ENCODE data around the genes PLXNA4, EXOC4, SLC35B4 and TMEM140.

DNA sequence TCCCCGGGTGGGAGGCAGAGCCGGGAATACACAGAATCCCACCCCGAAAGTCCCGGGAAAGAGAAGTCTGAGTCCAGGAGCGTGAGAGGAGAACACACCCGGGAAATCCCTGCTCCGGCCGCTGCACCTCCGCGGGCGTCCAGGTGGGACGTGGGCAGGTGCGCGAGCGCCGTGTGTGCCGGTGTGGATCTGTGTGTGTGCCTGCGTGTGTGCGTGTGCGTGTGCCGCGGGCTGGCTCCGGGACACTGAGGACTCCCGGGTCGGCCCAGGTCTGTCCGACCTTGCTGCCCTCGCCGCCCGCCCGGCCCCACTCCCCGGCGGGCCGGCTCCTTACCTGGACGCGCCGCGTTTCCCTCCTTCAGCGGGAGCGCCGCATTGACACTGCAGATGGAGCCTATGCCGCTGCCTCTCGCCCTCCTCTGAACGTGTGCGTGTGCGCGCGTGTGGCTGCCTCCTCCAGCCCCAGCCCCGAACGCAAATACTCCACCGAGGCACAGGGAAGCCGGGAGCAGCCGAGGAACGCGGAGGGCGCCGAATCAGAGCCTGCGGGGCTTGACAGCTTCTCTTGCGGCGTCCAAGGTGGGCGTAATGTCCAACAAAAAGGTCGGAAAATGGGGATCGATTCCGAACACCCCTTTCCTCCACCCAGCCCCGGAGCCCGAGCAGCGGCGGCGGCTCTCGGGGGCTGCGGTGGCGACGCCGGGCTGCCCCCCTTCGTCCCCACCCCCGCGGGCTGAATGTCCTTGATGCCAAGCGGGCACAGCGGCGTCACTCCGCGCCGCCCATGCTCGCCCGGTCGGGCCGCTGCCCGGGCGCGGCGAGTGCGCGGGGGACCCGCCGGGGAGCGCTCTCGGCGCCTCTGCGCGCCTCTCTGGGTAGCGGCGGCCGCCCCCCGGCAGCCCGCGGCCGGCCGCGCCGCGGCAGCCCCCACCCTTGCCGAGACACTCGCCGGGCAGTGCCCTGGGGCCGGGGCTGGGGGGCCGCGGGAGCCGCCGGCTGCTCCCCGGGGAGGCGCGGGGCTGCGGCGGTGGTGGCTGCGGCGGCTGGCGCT is at the start of gene PLXNA4:
TSS of gene PLXNA4 (minus strand) at position 383 of the 1,051 bp plus-strand sequence.
- RAMPAGE, long total RNA = no peak
- RRBS = 1% methylated on average over 72 of the region's 126 CpGs

GRCh38 chr7:132614407-132615203 is 38.3 kb upstream of the PLXNA4 start:
- RAMPAGE, long total RNA = no peak
- RRBS = 15% methylated on average over 3 of the region's 23 CpGs

DNA sequence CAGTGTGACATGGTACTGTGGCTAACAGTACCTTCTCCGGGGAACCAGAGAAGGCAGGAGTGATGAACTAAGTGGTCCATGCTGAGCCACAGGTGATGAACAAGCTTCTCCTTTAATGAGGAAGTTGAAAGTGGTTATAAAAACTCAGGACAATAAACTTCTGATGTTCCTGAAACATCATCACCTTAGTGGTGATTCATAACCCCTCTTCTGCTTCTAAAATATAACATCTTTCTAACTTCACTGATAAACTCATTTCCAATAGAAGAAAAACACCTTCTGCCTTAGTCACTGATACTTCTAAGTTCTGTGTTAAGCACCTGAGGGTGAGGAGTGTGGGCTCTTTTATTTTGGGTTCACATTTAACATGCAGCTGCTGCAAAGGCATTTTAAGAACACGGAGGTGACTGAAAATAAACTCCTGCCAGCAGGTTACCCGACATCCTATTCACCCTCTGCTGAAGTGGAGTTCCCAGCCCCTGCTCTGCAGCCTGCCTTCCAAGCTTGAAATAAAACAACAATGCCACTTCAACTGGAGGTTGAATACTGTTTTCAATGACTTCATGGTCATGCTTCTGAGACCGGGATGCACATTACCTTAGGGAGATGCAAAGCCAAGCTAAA is 202.8 kb upstream of the PLXNA4 start:
- RAMPAGE, long total RNA = no peak
- RRBS = no CpG with 5 or more reads among the region's 4 CpGs

- RAMPAGE, long total RNA = start-site peak on the plus strand at chr7:133253077-133253099, 462 and 1,444 reads in 2 replicates
- RRBS = no CpG with 5 or more reads among the region's 25 CpGs
These were observed at the start of gene EXOC4 for GRCh38 chr7:133252695-133253512. TSS of gene EXOC4 (plus strand) at chr7:133253078.

GRCh38 chr7:133377218-133377672 is 124.4 kb downstream of the EXOC4 start:
- RAMPAGE, long total RNA = no peak

DNA sequence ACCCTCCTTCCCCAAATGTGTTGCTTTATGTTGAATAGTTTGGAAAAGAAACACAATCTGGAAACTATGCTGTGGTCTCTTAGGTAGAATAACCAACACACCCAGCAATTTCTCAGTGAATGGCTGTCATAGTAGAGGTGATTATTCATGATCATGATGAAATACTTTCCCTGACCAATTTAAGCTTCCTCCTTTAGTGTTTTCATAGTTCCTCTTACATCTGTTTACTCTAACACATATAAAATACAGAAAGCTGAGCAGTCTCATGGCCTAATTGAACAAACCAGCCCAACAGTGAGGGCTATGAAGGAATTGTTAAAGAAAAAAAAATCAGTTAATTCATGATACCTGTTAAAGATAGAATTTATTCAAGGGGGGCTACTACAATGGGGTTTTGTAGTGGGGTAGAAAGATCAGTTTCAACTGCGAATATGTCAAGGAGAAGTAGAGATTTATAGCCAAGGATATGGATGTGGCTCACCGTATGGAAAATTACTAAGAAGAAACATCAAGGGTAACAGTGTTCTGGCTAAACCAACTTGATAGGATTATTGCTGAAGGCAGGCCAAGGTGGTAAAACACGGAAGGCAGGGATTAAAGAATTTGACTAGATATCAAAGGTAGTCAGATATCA is 436.2 kb downstream of the EXOC4 start:
- RAMPAGE, long total RNA = no peak
- RRBS = no CpG with 5 or more reads among the region's 3 CpGs

GRCh38 chr7:134026220-134026978 is 100.7 kb upstream of the LRGUK start:
- RAMPAGE, long total RNA = no peak
- RRBS = no CpG with 5 or more reads among the region's 5 CpGs

DNA sequence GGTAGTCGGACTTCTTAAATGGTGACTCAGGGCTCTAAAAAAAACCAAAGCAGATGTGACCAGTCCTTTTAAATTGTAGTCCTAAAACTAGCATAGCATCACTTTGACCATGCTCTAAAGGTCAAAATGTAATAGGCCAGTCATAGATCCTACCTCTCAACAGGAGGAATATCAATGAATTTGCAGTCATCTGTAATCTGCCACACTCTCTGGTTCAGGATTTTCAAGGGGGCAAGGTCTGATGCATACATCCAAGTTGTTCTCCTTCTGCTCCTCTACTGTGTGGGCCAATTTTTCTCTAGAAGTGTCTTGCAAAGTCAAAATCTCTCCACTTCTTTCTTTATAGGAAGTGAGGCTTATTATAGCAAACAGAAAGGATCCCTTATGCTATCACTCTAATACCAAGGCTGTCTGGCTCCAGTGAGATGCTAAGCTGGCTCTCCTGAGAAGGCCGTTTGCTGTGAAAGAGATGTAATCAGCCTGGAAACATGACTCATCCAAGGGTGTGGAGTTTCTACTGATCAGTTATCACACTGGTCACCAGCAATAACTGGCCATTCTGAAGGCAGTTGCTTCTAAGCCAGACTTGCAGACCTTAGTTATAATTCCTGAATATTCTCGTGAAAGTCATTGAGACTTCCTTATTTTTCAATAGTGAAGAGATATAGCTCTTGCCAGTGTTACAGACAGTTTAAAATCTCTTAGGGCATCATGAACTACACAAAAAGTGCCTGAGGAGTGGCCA is 43.3 kb upstream of the LRGUK start:
- RAMPAGE, long total RNA = no peak
- RRBS = no CpG with 5 or more reads among the region's 3 CpGs

DNA sequence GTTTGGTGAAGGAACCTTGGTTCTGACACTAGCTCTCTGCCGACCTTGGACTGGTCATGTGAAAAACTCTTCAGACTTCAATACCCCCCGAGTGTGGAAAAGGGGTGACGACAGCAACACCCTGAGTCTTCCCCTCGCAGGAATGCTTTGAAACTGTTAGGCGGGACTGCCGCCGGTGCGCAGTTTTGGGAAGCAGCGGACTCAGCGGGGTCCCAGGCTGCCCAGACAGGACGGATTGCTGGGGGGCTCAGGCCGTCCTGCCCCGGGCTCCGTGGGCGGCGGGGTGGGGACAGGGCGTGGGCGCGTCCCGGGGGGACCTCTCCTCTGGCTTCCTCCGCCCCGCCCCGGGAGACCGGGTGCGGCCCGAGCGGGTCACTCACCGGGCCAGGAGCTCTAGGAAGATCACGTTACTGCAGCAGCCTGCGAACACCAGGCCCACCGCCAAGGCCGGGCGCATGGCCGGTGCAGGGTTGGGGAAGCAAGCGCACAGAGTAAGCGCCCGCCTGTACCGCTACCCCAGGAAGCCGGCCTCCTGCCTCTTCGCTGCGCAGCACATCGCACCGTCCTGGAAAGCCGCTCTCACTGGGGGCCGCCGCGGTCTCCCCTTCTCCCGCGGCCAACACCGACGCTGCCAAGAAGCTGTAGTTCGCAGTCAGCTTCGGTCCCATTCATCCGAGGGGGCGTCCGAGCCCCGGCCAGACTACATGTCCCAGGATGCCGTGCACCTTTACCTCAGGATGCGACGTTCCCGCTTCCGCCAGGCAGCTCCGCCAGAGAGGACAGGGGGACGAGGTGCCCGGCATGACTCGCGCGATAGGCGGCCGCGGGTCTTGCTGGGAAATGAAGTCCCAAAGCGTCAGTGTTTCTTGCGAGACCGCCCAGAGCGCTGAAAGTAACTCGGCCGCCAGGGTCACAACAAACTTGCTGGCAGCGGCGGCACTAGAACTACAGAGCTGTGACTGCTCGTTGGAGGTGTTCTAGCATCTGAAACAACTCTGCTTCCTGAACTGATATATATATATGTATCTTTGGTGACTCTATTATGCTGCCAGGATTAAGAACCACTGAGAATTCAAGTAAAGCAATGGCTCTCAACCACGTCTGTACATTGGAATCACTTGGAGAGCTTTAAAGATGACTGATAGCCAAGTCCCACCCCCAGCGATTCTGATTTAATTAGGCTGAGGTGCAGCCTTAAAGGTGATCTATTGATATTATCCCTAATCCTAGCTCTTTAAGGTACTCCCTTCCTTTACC is at the start of gene SLC35B4:
TSS of gene SLC35B4 (minus strand) at position 636 of the 1,257 bp plus-strand sequence.
- RAMPAGE, long total RNA = start-site peak on the minus strand centred at position 631 of the sequence, 112 bp wide, 600 and 217 reads in 2 replicates
- RRBS = under 1% methylated on average over 27 of the region's 82 CpGs

- RAMPAGE, long total RNA = no peak
- RRBS = no CpG with 5 or more reads among the region's 8 CpGs
These were observed 5.2 kb downstream of the CALD1 start for GRCh38 chr7:134784396-134785311.

DNA sequence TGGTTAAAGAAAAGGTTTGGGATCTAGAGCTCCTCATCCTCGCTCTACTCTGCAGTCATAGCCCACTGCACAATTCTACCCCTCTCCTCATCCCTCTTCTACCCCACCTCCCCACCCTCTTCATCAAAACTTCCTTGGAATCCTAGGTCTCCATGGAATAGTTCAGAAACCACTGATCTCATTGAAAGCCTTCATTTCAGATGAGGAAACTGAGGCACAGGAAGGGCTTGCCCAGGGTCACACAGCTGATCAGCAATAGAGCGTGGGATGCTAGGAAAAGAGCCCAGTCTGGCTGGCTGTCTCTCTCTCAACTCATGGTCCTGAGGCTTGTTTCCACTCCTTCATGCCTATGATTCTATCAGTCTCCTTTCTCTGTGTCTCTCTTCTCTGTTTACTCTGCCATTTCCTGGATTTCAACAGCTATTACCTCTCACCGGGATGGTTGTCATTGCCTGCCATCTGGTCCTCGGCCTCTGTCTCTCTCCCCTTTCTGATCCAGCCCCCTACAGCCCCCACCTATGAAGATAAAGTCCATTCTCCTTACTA is 93.5 kb upstream of the AGBL3 start:
- RAMPAGE, long total RNA = no peak
- RRBS = no CpG with 5 or more reads among the region's 4 CpGs

DNA sequence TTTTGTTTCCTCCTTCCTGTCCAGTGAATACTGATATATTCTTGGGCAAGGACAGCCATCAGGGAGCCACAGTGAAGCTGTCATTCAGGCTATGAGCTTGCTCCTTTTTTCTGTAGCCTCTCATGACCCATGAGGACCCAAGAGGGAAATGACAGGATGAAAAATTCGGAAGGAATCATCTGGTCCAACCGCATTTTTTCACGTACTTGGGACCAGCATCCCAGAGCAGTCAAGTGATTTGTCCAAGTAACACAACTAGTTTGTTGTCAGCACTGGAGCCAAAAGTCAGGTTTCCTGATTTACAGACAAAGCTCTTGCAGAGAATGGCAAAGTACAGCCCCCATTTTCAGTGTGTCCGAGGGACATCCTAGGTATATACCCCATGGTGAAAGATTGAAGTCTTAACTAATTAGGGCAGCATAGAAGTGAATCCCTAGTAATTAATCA is 47.1 kb upstream of the AGBL3 start:
- RAMPAGE, long total RNA = no peak
- RRBS = no CpG with 5 or more reads among the region's 4 CpGs

DNA sequence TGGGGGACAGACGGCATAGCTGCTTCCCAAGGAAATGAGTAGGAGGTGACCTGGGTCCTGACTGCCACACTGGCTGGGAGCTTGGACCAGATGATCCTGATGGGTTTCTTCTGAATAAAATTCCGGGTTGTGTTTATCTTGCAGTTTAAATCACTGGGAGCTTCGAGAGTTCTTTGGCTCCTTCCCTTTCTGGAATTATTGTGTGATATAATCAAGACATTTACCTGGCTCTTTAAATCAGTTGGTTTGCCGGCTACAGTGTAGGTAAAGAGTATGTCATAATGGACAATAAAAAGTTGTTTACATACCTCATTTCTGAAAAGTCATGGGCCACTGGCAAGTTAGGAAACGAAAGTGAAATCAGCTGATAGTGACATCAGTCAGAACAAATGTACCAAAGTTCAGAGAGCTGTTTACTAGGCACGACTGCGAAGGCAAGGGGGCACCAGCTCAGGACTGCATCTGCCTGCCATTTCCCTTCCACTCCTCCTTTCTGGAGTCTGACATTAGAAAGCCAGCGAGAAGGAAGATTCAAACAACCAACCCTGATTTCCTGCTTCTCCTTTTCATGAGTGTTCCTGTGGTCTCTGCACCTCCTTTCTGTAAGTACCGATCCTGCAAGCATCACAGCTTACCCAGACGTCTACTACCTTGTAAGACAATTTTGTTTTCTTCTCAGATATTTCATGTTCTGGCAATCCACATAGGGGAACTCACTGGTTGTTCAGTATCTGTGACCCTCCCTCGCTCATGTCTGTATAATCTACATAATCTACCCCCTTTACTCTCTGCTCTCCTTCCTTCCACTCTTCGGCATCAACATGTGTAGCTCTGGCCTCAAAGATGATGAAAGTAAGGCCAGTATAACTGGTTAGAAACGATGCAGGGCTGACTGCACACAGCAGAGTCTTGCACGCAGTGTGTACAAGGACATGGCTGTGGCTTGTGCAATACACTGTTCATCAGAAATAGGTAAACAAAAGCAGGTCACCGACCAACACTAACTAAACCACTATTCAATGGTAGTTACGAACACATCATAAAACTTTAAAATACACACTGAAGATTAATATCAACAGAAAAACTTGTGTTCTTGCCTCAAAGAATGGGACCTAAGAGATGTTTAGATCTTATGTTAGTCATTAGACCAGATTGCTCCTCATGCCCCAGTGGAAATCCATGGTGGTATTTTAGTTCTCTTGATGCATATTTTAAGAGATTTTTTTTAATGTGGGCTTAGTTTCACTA is at the start of gene TMEM140:
TSS of gene TMEM140 (plus strand) at position 404 of the 1,248 bp plus-strand sequence.
- RAMPAGE, long total RNA = no peak
- RRBS = no CpG with 5 or more reads among the region's 16 CpGs

GRCh38 chr7:135160807-135161348 is 9.6 kb downstream of the CYREN start:
- RAMPAGE, long total RNA = no peak
- RRBS = no CpG with 5 or more reads among the region's 7 CpGs

DNA sequence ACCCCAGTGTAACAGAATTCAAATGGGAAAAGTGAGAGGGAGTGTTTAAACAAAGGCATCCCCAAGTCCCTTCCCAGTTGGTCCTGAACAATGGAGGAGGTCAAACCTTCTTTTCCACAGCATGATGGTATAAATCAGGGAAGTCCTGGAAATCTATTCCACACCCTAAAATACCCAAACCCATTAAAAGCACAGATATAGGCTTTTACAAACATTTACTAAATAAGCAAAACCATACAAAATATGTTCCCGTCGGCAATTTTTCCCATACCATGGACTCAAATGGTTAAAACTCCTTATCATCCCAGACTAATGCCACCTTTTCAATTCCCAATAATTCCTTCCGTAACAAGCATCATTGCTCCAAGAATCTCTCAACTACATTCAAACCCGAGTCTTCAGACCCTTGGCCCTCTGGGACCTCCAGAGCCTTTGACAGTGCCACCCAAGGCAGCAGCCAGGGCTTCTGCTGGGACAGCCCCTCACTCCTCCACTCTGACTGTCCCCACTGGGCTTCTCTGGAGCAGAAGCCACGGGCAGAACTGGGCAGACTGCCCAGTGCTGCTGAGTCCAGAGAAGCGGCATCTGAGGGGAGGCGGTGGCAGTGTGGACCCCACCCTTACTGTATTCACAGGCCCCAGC is 9.0 kb downstream of the CYREN start:
- RAMPAGE, long total RNA = no peak
- RRBS = no CpG with 5 or more reads among the region's 7 CpGs

DNA sequence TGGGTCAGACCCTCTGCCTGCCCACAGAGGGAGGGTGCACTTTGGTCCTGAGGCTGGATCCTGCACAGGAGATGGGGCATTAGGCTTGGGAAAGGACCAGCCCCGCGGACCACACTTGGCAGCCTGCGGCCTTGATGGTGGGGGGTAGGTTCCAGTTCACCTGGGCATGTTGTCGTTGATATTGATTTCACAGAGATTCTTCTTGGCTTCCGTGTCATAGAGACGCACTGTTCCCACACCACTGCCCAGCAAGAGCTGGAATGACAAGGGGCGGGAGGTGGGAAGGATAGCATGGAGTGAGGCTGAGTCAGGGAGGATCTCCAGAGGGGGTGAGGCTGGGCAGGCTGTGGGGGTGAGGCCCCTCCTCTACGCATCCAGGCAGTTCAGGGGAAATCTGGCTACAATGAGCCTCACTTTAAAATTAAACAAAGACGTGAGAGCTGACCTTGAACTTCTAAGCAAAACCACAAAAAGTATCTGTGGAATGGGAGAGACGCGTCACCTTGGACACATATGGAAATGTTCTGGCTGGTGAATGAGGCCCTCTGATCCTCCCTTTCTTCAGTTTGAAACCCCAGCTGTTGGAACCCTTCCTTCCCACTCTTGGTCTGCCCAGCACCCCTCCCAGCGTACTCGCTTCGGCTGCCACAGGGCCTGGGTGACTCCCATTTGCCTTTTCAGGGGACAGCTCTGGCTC is 17.8 kb downstream of the WDR91 start:
- RAMPAGE, long total RNA = no peak
- RRBS = no CpG with 5 or more reads among the region's 14 CpGs

GRCh38 chr7:135205656-135206477 is 5.5 kb downstream of the WDR91 start:
- RAMPAGE, long total RNA = no peak
- RRBS = no CpG with 5 or more reads among the region's 13 CpGs

- RAMPAGE, long total RNA = no peak
- RRBS = no CpG with 5 or more reads among the region's 7 CpGs
These were observed 8.0 kb downstream of the CNOT4 start for GRCh38 chr7:135501532-135502683.

DNA sequence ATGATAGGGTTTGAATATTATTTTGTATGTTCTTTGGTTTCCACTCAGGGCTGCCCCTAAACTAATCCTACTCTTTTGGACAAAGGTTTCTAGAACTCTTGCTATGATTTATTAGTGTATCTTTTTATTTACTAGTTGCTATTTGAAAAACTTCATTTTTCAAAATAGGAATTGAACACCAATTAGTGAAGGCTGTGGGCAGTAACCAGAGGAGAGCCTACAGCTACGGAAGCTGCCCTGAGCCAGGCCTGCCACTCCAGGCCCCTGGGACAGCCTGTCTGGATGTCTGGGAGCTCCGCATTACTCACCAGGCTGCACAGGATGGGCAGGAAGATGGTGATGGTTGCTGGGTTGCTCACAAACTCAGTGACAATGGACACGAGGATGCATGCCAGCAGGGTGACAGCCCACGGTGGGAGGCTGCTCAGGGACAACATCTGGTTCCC is 22.9 kb downstream of the STMP1 start:
- RAMPAGE, long total RNA = no peak
- RRBS = no CpG with 5 or more reads among the region's 4 CpGs

DNA sequence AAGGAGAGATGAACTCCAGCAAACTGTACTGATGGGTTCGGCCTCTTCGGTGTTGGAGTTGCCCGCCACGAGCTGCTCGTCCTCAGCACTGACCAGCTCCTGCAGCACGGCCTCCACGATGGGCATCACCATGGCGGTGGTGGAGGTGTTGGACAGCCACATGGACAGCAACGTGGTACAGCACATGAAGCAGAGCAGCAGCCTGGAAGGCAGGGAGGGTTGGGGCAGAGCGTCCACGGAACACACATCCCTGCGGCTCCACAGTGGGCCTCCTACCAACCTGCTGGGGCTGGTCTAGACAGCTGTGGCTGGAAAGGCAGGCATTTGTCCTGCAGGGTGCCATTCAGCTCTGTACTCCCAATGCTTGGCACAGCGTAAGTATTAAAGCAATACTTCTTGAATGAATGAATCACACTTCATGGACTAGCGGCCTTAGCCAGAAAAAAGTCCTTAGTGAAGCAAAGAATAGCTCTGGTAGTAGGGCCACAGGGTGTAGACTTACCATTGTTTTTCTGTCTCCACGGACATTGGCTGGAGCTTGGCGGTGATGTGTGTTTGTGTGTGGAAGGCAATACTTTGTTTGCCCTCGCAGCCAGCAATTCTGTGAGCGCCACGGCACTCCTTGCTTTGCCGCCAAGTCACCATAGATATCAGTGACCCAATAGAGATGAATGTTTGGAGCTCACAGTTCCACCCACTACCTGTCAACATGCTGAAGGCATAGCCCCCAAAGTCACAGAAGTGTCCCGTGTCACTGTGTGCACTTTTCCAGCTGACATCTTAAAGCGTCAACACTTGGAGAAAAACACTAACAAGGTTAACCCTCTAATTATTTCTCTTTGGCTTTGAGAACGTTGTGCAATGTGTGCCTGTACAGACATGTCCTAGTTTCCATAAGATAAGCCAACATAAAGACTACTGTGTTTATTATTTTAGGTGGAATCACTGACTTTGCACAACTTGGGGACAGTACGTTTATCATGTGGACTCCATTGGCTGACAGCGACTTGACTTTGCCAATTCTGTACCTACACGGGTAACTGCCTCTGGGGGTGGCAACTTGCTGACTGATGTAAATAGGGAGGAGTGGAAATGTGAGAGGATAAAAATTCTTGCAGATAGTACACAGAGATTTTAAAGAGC is 21.5 kb downstream of the SLC13A4 start:
- RAMPAGE, long total RNA = no peak
- RRBS = no CpG with 5 or more reads among the region's 26 CpGs